Right common carotid artery plus branches (tissue), 1 donor: ENCODE measurements around the gene UQCR11.

- PRO-cap = no peak
Measured at GRCh38 chr19:1441752-1442658, 3.8 kb downstream of the RPS15 start.

DNA sequence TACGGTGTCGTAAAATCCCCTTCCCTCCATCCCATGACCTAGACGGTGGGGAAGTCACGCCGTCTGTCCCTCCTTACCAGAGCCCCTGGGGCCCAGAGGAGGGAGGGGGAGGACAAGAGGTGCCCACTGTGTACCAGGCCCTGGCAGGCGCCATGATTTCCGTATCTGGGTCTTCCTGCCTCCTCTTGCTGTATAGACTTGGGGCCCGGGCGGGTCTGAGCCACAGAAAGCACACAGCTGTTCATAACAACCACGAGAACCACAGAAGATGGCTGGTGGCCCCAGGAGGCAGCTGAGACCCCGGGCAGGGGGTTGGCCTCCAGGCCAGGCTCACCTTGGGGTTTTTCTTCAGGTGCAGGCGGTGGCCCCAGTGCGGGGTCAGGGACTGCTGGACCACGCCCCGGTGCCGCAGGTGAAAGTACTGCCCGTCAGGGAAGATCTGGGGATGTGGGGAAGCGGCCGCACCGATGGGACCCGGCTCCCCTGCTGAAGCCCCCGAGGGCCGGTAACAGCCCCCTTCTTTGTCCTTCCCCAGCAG is 622 bp downstream of the PCSK4 start:
- PRO-cap = no peak

- PRO-cap = bidirectional peak, plus-strand start at chr19:1605661, minus-strand start at chr19:1605462; unidirectional peak, plus-strand start at chr19:1605963
Measured at GRCh38 chr19:1605137-1606258, at the start of gene UQCR11. Gene UQCR11, minus strand, starts transcription at chr19:1605462.

DNA sequence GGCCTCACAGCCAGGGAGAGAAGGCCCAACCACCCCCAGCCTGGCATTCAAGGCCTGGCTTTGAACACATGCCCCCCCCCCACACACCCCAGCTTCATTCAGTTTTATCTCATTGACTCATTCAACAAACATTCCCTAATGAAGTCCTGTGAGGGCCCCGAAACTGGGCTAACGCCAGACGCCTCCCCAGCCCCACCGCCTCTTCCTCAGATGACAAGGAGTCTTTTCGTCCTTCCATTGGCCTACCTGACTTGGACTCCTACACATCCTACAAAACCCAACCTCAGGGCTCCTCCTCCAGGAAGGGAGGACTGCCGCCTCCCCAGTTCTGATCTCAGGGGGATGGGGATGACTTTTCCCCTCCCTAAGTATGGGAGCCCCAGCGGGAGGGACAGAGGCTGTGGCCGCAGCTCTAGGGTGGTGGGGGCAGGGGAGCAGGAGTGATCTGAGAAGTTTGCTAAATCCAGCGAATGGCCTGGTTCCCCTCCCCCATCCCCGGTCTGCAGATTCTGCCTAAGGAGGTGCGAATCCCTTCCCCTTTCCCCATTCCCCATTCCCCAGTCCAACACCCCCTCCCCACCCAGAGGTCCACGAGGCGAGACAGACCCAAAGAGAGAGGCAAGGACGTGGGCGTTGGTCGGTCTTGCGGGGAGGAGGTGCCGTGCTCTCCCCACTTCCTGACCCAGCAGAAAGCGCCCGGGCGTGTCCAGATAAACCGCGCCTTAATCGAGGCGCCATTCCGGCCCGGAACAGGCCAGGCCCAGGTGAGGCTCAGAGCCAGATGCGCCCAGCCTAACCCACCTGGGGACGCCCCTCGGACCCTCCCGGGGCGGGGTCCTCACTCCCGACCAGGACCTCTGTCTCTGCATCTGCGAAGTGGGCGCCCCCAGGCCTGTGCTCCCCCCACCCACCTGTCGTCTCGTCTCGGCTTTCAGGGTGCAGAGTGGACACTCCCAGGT is 5.4 kb upstream of the ONECUT3 start:
- PRO-cap = no peak

GRCh38 chr19:1813229-1814027 is 1.4 kb upstream of the ATP8B3 start:
- PRO-cap = no peak

DNA sequence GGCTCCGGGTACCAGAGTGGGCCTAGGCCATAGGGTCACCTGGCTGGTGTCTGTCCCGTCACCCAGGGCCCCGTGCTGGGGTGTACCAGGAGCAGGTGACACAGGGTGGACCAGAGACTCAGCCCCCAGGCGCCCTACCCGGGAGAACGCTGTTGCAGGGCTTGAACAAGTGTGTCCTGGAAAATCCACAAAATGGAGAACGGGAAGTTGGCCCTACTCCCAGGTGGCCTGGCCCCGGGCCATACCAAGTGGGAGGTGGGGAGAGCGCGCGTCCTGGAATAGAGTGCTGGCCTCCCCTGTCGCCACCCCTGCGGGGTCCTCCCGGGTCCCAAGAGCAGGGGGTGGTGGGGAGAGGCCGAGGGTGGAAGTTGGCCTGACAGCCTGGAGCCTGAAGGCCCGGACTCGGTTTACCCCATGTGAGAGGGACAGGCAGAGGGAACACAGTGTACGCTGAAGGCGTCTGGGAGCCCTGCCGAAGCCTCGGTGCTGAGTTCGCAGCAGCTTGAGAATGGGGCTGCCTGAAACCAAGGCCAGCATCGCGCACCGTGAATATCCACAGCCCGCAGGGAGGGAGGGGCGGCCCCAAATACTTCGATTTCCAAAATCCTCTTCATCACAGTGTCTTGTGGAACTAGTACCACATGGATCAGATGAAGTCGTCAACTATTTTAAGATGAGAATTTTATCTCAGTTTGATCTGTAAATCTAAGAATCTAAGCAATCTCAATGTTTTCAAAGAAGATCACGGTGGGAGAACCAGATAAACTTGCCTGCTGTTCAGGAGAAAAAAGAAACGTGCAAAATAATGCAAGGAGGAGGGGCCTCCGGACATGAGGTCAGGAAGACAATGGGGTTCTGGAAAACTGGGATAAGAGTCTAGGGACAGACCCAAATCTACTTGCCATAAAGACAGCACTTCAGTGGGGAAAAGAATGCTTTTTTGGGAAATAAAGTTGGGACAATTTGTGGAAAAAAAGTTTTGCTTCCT is 10.4 kb upstream of the KLF16 start:
- PRO-cap = no peak

- PRO-cap = no peak
Measured at GRCh38 chr19:1922662-1923386, 17.6 kb downstream of the ADAT3 start.

DNA sequence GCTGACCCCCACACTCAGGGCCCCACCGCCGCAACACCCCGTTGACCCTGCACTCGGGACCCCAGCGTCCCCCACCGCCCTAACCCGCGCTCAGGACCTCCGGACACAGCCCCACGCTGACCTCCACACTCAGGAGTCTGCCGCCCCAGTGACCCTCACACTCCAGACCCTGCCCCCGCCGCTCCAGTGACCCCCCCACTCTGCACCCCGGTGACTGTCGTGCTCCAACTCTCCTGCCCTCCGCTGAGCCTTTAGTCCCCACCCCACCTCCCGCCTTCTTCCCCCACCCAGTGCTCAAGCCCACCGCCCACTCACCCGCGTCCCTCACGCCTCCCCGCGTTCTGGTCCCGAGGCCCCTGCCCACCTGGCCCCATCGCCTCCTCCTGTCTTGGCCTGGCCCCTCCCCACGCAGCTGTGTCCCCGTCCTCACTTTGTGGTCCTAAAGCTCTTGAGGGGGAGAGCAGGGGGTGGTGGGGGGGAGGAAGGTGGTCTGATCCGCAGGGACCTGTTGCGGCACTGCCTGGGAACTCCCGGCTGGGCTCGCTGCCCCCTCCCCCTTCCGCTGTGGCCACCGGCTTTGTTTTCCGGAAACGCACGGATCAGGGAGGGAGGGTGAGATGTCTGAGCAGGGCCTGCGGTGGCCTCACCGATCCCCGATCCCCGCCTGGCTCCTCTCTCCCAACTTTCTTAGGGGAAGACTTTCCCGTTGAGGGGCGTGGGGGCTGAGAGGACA is 786 bp downstream of the CSNK1G2 start:
- PRO-cap = bidirectional peak, plus-strand start at position 602 of the sequence, minus-strand start at position 552 of the sequence

DNA sequence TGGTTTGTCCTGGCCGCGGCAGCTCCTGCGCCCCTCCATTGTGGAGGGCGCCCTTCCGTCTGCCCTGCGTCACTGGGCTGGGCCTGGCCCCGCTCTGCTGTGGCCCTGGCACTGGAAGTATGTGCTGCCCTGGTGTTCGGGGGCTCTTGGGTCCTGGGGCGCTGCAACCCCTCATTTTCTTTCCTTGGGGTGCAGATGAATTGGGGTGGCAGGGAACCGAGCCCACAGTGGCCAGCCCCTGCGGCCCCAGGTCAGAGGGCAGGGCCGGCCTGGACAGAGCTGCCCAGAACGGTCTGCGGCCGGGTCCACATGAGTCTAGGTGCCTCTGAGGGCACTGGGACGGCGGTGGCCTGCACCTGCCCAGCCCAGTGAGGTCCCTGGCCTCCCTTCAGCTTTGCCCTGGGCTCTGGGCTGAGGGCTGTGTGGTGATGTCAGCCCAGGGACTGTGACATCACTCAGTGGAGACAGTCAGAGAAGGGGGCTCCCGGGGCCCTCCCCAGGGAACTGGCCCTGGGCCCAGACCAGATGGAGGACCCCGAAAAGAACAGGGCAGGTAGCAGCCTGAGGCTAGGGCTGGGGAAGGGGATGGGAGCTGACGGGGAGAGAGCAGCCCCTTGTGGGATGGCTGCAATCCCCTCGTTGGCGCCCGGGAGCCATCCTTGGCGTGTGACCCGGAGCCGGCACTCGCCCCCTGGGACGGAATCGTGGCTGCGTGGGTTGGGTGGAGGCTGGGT is 13.4 kb downstream of the CSNK1G2 start:
- PRO-cap = no peak

DNA sequence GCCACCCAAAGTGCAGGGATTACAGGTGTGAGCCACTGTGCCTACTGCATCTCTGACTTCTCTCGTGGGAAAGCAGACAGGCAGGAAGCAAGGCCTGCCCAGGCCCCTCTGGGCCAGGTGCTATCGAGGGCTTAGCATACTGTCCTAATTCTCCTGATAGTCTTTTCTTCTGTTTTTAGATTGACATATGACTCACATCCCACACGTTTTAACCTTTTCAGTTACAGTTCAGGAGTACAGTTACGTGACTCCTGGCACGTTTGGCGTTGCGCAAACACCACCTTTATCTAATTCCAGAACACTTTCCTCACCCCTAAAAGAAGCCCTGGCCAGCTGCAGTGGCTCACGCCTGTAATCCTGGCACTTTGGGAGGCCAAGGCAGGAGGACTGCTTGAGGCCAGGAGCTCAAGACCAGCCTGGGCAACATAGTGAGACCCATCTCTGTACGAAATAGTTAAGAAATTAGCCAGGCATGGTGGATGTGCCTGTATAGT is 9.0 kb downstream of the MOB3A start:
- PRO-cap = no peak

GRCh38 chr19:2114587-2115835 is 18.3 kb downstream of the IZUMO4 start:
- PRO-cap = no peak

DNA sequence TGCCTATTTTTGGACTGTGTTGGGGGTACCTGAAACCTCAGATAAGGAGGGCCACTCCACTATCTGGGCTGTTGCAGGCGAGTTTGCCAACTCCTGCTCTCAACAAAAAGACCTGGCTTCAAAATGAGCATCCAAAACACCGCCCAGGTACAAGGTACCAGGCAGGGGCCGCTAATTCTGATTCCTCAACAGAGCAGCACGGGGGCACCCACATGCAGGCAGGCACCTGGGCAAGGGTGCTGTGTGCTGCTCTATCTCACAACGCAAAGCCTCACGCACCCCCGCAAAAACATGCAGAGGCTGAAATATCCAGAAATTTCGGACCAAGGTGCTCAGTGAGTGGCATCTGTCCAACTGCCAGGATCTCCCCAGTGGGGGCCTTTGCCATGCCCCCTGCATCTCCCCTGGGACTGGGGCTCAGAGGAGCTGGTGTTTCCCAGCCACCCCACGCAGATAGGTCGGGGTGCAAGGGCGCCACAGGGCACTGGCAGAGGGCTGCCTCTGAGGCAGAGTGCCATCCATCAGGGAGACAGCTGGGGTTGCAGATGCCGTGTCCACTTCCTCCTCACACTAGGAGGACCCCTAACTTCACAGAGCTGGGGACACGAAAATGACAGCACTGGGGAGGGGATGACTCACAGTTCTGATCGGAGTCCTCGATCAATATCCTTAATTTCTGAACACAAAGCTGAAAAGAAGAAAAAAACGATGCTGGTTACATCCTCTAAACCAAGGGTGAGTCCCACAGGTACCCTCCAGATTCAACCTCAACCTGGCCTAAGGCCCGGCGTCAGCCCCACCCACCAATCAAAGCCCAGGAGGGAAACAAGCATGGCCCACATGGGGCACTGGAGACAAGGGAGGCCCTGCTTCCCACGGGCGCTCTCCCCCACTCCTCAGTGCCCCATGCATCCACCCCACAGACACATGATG is 26.3 kb downstream of the IZUMO4 start:
- PRO-cap = no peak

- PRO-cap = no peak
Measured at GRCh38 chr19:2142394-2143028, 8.9 kb downstream of the AP3D1 start.

- PRO-cap = no peak
Measured at GRCh38 chr19:2164326-2164961, 711 bp downstream of the DOT1L start.

GRCh38 chr19:2164962-2165479 is 1.3 kb downstream of the DOT1L start:
- PRO-cap = bidirectional peak, plus-strand start at chr19:2165384, minus-strand start at chr19:2165310

DNA sequence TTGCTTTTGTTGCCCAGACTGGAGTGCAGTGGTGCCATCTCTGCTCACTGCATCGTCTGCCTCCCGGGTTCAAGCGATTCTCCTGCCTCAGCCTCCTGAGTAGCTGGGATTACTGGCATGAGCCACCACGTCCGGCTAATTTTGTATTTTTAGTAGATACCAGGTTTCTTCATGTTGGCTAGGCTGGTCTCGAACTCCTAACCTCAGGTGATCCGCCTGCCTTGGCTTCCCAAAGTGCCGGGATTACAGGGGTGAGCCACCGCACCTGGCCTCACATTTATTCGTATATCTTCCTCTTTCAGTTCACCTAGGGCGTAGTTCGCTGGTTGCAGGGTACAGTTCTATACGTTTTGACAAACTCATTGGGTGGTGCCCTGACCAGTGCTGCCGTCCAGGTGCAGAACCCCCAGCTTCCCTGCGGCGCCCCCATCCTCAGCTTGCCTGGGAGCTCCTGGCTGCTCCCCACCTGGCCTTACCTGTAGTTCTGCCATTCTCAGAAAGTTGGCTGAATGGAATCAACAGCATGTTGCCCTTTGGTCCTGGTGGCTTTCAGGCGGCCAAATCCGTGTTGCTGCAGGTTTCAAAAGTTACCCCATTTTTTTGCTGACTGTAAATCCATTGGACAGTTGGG is 2.8 kb downstream of the DOT1L start:
- PRO-cap = no peak

GRCh38 chr19:2212725-2213195 is 23.4 kb downstream of the PLEKHJ1 start:
- PRO-cap = no peak

DNA sequence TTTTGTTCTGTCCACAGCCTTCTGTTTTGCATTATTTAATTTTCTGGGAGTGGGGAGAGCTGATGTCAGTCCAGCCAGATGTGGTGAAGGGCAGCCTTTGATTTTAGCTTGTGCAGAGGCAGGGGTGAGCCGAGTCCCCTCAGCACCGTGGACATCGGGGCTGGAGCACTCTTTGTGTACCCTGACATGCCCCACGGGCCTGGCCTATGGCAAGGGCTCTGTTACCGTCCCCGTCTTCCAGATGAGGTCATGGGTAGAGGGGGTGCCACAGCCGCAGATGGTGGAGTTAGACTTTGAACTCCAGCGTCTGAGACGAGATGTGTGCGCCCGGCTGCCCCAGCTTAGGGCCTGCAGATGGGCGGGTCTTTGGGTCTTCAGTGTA is 5.4 kb upstream of the AMH start:
- PRO-cap = no peak

- PRO-cap = no peak
Measured at GRCh38 chr19:2249572-2250879, 903 bp downstream of the AMH start.

DNA sequence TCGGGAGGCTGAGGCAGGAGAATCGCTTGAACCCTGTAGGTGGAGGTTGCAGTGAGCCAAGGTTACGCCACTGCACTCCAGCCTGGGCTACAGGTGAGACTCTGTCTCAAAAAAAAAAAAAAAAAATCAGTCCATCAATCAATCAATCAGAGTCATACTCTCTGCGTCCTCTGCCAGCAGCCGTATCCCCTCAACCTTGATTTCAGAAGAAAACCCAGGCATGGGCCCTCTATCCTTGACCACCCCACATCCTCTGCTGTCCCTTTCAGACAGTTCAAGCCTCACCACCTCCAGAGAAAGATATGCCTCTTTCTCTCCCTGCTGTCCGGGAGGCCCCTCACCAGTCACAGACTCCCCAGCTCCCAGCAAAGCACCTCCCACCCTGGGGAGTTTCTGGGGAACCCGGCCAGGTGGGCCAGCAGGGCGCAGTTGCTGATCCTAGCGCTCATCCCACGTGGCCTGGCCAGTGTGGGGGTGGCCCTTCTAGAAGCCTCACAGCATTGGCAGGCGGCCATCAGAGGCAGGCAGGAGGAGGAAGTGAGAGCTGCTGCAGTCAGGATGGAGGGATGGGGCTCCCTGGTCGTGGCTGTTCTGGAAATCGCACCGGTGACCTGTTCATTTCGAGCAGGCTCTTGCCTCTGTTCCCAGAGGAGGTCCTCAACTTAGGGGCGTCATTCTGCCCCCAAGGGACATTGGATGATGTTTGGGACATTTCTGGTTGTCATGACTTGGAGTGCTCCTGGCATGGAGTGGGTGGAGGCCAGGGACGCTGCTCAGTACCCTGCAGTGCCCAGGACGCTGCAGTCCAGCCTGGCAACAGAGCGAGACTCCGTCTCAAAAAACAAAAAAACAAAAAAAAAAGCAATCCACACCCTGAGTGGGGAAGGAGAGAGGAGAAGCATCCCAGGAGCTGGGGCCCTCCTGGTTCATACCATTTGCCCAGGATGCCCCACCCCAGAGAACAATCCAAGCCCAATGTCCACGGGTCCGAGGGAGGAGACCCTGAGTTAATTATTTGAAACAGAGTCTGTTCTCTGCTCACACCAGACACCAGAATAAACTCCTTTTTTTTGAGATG is 10.3 kb upstream of the JSRP1 start:
- PRO-cap = unidirectional peak, plus-strand start at position 552 of the sequence